ENCODE measurements around a stretch of chr21.

- PRO-cap = no peak
These were observed 432 bp upstream of the FTCD start for GRCh38 chr21:46155809-46156213.

DNA sequence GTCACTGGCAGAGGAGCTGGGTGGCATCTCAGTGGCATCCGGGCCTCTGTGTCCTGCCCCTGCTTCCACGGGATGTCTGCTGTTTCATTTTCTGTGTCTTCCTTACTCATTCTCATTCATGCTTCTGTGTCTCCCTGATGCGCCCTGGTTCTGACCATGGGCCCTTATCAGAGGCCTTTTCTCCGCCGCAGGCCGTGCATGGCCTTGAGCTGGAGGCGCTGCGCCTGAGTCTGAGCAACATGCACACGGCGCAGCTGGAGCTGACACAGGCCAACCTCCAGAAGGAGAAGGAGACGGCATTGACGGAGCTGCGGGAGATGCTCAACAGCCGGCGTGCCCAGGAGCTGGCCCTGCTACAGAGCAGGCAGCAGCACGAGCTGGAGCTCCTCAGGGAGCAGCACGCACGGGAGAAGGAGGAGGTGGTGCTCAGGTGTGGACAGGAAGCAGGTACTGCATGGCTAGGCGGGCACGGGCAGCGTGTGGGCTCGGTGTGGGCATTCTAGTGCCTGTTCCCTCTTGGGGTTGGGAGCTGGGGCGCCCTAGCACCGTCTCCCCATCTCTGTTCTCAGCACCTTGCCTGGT is 22.7 kb downstream of the PCNT start:
- PRO-cap = no peak

- PRO-cap = no peak
These were observed 55.0 kb downstream of the PCNT start for GRCh38 chr21:46378869-46379482.

GRCh38 chr21:46638336-46638807 is 2.9 kb downstream of the PRMT2 start:
- PRO-cap = no peak

Data from rectum (tissue), 1 donor.